Gastrocnemius medialis (tissue), 3 donors: ENCODE measurements around a stretch of chrX.

- PRO-cap: no peak
- RAMPAGE, long total RNA, 3 experiments: no peak in any of the 3 experiments
Measured at GRCh38 chrX:71616550-71616997, 1.7 kb downstream of the CXCR3 start.

DNA sequence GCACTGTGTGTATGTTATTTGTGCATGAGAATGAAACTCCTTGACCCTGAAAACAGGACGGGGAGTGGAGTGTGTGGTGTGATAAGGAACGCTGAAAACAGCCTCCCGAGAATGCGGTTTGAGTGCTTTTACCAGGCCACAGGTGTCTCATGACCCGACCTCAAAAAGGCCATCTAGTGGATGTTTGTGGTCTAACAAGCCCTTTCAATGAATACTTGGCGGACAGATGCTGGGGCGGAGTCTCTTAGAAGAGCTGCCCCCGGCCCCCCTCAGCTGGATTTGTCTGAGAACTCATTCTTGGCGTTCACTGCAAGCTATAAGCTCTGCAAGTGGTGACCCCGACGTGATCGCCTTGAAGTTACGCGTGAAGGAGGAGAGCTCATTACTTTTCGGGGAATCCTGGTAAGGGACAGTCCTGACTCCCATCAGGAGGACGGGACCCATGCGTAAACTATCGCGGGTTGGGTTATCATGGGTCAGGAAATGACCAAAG lies 21.1 kb downstream of the CXorf49 start:
- PRO-cap: no peak
- RAMPAGE, long total RNA, 3 experiments: no peak in any of the 3 experiments

- PRO-cap: no peak
- RAMPAGE, long total RNA, 3 experiments: no peak in any of the 3 experiments
Measured at GRCh38 chrX:72046127-72046422, 135.4 kb downstream of the NHSL2 start.

- PRO-cap: no peak
- RAMPAGE, long total RNA, 3 experiments: no peak in any of the 3 experiments
Measured at GRCh38 chrX:72102744-72103085, 78.8 kb upstream of the PIN4 start.

- PRO-cap: no peak
- RAMPAGE, long total RNA, 3 experiments: no peak in any of the 3 experiments
Measured at GRCh38 chrX:72275899-72276447, 1.1 kb downstream of the RPS4X start.

DNA sequence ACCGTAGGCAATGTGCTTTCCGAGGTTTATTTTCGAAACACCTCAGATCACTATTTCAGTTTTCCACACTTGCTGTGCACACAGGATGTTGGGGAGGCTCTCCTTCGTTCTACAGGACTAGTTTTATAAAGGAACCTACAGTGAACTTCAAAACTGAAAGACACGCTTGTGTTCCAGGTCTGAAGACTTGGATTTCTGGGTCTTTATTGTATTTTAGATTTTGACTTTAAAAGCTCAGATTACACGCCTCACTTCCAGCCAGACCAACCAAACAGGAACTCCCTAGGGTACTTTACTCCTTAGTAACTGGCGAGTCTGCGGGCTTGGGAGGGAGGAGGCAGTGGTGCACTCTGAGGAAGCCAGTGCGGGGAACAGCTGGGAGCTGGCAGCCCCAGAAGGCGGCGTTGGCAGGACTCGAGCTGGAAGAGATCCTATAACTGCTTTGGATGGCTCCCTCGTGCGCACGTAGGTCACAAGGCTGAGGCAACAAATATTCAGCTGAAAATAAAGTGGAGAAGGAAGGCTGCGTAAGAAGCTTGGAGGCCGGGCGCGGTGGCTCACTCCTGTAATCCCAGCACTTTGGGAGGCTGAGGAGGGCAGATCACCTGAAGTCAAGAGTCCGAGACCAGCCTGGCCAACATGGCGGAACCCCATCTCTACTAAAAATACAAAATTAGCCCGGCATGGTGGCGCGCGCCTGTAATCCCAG lies 431 bp upstream of the PHKA1 start:
- PRO-cap: bidirectional peak, plus-strand start at position 516 of the sequence, minus-strand start at position 416 of the sequence
- RAMPAGE, long total RNA, 3 experiments: no peak in any of the 3 experiments

DNA sequence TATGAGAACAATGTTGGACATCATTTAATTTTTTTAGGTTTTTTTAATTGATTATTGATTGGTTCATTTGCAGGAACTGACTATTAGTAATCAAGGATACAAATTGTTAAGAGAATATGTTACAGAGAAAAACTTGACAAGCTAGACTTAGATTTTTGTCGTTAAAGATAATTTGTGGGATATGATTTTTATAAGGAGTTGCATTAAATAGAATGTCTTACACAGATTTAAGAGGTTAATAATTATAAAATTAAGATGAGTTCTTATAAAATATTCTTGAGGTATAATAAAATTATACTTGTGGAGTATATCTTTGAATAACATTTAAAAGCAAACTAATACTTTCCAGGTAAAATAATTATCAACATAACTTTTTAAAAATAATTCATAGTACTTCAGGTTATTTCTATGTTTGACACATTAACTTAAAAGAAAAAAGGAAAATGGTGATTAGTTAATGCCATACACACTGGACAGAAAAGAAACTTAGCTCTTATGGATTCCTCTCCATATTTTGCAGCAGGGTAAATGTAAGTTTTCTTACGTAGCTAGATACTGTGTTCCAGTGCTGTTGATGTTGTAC lies 356.5 kb upstream of the ZCCHC13 start:
- PRO-cap: no peak
- RAMPAGE, long total RNA, 3 experiments: no peak in any of the 3 experiments

DNA sequence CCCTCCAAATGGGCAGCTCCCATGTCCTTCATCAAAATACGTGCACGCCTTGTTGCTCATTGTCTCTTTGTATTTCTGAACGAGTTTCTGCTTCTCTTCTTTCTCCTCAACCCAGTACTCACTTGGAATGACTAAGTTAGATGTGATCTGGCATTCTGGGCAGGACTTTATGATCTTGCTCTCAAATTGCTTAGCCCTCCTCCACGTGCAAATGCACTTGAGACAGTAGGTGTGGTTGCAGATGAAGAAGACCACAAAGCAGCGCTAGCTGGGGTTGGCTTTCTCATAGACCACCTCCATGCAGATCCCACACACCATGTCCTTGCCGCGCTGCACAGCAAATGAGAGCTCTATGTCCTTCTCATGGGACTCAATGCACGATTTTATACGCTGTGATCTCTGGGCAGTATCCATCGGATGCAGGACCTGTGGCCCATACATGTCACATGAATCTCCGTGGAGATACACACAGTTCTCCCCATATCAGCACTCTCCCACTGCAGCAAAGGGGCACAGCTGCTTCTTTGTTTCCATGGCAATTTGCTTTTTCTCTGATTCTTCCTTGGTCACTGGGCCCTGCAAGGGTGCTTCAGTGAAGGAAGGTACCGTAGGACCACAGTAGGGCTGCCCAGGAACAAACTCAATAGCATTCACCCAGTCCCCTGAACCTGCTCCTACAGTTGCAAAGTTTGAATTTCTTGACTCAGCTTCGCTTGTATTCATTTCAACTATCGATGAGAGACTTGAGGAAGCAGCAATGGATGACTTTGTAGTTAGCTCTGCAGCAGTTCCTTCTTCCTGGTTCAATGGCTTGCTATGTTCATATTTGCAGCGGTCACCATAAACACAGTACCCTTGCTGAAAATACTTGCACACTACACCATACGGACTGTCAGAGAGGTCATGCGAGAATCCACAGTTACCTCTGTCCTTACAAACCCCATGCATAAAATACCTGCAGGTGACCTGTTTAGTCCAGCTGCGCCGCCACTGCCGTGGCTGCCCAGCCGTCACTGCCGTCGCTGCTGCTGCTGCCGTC lies 142.3 kb upstream of the ZCCHC13 start:
- PRO-cap: no peak
- RAMPAGE, long total RNA, 3 experiments: no peak in any of the 3 experiments

- PRO-cap: no peak
- RAMPAGE, long total RNA, 3 experiments: no peak in any of the 3 experiments
Measured at GRCh38 chrX:74275258-74275855, 28.6 kb upstream of the ZCCHC13 start.

GRCh38 chrX:74290270-74290873 lies 13.6 kb upstream of the ZCCHC13 start:
- PRO-cap: no peak
- RAMPAGE, long total RNA, 3 experiments: no peak in any of the 3 experiments

DNA sequence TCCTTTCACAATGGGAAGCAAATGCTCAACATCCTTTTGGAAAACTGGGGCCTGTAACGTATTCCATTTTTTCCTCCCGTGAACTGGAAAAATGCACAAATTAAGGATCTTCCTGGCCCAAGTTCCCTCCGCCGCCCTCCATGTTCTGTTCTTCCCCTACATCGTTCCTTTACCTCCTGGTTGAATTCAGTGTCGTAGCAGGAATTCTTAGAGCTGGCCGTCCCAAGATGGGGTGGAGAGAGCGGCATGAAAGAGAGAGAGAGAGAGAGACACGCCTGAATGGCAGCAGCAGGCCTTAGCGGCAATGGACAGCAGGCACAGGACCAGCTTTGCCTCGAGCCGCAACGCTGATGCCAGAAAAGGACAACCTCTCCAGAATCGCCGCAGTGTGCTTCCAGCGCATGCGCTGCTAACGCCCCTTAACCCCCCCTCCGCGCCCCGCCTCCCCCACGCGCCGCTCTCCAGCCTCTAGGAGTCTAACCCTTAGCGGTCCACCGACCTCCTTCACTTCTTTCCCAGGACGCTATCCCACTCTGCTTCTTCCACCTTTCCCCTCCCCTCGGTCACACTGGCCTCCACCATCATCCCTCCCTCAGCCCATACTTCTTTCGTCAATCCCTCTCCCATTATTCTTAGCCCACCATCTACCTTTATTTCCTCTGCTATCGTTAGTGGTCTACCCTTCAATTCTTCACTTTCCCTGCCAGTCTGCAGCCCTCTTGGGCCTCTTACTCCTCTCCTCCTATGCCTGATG lies 10.6 kb upstream of the ZCCHC13 start:
- PRO-cap: unidirectional peak, minus-strand start at position 331 of the sequence
- RAMPAGE, long total RNA, 3 experiments: no peak in any of the 3 experiments

DNA sequence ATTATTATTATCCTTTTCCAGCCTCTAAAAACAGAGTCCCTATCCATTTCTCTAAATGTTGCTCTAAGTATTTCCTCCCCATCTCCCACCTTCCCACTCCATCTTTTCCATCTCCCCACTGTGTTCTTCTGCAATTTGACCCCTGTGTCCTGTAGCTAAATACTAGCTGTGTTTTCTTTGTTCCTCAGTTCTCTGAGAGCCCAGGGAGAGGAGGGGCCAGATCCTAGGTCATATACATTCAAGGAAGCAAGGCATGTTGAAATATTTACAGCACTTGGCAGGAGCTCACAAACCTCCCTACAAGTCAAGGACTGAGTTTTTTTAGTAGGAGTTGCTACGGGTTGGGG lies 10.5 kb downstream of the SLC16A2 start:
- PRO-cap: no peak
- RAMPAGE, long total RNA, 3 experiments: no peak in any of the 3 experiments

GRCh38 chrX:74613675-74613962 lies 805 bp downstream of the RLIM start:
- PRO-cap: no peak
- RAMPAGE, long total RNA, 3 experiments: no peak in any of the 3 experiments

- PRO-cap: no peak
- RAMPAGE, long total RNA, 3 experiments: no peak in any of the 3 experiments
Measured at GRCh38 chrX:75744469-75744825, 40.6 kb downstream of the MAGEE2 start.

- PRO-cap: no peak
- RAMPAGE, long total RNA, 3 experiments: no peak in any of the 3 experiments
Measured at GRCh38 chrX:77445778-77446755, 1.1 kb upstream of the FGF16 start.

DNA sequence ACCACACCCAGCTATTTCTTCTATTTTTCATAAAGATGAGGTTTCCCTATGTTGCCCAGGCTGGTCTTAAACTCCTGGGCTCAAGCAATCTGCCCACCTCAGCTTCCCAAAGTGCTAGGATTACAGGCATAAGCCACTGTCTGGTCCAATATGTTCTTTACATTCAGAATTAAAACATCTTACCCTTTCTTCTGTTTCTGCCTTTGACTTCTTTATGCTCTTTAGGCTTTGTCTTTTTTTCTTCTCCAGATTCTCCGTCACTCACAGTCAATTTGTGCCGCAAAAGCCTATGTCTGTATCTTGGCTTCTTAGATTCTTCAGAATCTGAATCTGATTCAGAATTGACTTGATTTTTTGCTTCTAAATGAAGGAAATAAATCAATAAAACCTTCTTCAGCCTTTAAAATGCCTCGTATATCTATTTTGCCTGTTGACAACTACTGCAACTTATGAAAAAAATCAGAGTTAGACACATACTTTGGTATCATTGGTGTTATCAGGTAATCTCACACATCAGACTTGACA lies 122.8 kb downstream of the ATRX start:
- PRO-cap: no peak
- RAMPAGE, long total RNA, 3 experiments: no peak in any of the 3 experiments

DNA sequence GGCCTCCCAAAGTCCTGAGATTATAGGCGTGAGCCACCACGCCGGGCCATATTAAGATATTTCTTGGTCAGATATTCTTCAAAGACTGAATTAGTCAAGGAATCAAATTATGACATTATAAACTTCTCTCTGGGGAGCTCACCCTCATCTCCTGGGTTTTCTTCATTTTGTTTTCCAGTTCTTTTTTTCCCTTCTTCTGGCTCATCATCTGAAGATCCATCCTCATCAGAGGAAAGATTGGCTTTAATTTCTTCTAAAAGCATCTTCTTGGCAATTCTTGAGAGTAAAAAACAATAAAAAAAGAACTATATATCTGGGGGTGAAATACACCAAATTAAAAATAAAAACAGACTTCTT lies 121.5 kb downstream of the ATRX start:
- PRO-cap: no peak
- RAMPAGE, long total RNA, 3 experiments: no peak in any of the 3 experiments

DNA sequence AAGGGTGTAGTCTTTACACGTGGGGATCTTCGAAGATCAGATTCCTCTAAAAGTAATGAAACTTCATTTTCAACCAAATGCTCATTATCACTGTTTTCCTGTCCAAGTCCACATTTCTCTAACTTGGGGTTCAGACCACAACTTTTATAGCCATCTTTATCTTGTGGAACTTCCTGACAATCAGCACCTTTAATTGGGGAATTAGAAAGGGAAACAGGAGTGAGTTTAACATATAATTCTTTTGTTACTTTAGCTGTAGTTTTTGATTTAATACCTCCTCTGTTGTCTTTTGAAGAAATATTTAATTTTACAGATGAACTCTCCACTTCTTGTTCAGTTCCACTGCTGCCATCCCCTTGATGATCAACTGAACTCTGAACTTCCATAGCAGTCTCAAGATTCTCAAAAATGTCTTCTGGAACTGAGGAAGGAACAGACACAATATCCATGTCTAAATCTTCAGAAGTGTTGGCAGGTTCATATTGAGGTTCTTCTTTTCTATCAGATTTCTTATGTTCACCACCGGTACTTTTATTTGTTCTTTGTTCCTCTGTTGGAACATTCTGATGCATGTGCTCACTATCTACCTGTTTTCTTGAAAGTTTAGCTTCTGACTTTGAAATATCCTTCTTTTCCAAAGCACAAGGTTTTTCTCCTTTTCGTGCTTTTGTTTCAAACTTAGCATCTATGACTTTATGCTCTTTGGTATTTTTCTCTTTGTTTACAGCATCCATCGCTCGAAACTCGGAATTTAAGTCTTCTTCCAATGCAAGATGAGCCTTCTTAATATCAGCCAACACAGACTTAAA lies 102.5 kb downstream of the ATRX start:
- PRO-cap: no peak
- RAMPAGE, long total RNA, 3 experiments: no peak in any of the 3 experiments

- PRO-cap: no peak
- RAMPAGE, long total RNA, 3 experiments: no peak in any of the 3 experiments
Measured at GRCh38 chrX:77845980-77846539, 49.2 kb downstream of the MAGT1 start.

- PRO-cap: no peak
- RAMPAGE, long total RNA, 3 experiments: no peak in any of the 3 experiments
Measured at GRCh38 chrX:78109507-78110142, 5.6 kb downstream of the PGK1 start.